Urinary bladder (tissue), 3 donors: ENCODE measurements around a stretch of chrX.

DNA sequence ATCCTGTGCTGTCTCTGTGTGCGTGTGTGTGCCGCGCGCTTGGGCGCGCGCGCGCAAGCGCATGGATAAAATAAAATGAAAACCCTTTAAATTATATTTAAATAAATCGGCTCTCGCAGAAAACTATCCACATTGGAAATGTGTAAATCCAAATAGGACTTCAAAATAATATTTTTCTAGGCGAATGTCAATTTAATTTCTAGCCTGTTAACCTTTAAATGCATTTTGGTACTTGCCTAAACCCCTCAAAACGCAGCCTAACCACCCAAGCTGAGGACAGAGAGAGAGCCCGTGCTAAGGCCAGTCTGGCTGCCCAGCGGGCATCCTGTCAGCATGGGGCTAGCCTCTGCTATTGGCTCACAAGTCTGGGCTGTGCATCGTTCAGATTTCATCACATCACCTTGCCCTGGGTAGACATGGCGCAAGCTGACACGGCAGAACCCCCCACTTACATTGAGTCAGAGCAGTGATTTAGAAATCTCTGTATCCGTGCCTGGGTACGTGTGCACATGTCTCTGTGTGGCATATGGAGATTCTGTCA lies 112.9 kb upstream of the VAMP7 start:
- PRO-cap = no peak
- RAMPAGE, long total RNA = no peak